Epithelial cell of proximal tubule (primary cell): Measurements from ENCODE around the gene FBXO3.

DNA sequence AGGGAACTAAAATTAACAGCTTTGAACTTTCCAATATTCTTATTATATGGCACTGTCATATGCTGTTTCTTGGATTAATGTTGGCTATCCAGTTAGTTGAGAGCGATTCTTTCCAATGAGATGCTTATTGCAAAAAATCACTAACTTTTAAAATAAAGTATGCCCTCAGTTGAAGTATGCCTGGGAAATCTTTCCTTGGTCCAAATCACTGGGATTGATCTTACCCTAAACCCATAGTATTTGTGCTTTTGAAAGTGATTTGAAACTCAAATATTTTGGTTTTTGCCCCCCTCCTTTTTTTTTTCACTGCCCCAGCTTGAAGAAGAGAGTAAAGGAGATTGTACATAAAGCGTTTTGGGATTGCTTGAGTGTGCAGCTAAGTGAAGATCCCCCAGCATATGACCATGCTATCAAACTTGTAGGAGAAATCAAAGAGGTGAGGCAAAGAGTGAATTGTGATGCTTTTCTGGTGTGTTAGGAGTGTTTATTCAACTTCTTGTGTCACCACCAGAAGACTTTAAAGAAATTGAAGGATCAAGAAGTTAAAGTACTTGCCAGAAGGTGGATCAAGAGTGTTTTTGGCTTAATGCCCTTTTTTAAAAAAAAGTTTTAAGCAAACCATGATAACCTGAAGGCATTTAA is 17.5 kb downstream of the TCP11L1 start:
- RAMPAGE, long total RNA = no peak
- RRBS = no CpG with 5 or more reads among the region's 2 CpGs

GRCh38 chr11:33324357-33325042 is 51.4 kb upstream of the KIAA1549L start:
- RAMPAGE, long total RNA = no peak
- RRBS = no CpG with 5 or more reads among the region's 4 CpGs

DNA sequence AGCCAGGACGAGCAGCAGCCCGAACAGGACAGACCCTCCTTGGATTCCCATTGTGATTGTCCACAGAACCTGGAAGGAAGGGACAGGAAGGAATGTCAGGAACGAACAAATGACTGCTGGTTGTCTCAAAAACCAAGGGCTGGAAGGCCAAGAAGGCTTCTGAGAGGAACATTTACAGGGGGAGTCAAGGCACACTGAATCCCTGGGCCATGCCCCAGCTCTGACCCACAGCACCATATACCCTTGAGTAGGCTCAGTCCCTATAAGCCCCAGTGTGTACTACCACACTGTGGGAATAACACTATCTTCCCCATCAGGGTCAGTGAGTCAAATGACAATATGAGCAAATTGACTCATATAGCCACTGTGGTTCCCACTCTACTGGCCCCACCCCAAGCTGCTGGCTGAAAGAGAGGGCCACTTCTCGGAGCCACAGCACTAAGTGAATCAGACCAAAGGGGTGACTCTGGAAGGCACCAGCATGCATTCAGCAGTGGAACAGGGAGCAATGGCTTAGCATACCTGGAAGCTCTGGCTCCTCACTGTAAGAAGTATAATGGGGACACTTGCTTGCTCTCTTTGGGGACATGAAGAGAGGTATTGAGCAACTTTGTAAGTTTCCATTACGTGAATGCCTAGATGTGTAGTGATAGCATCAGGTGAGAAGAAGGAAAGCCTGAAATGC is 13.7 kb downstream of the CD59 start:
- RAMPAGE, long total RNA = no peak
- RRBS = no CpG with 5 or more reads among the region's 5 CpGs

DNA sequence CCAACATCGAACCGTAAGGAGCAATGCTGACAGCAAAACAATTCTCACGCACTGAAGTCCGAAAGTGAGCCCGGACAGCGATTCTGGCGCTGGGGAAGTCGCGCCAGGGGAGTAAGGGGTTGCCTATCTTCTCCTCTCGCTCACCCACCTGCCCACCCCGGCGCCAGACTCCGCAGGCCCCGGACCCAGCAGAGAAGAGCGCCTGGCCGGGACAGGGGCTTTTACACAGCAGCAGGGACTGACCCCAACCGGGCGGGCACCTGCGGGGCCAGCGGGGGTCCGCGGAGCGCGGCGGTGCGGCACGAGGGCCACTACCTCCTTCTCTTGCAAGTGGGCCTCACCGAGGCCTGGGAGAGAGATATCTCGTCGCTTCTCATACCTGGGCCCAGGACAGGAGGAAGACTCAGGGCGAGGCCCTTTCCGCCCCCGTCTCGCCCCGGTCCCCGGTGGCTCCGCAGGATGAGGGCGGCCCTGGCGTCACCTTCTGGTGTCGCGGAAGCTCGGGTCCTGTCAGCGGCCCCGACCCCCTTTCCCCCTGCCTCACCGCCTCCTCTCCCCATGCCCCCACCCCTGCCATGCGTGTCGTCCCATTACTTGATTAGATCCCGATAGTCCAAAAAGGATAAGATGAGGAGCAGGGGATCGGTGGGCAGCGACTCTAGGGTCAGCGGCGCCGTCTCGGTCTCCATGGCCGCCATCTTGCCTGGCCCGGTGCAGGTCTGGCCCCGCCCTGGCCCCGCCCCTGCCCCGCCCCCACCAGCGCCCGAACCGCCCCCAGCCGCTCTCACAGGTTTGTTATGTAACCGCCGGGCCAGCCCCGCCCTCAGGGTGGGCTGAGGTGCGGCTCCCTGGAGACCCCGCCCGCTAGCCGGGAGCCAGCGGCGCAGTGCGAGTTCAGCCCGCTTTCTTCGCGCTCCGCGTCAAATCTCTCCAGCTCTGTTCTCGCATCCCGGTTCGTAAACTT is at the start of gene FBXO3:
Gene FBXO3, minus strand, starts transcription at position 721 of the 964 bp plus-strand sequence.
- RAMPAGE, long total RNA = start-site peak on the minus strand centred at position 713 of the sequence, 18 bp wide, 258 and 162 reads in 2 replicates
- RRBS = under 1% methylated on average over 27 of the region's 81 CpGs

DNA sequence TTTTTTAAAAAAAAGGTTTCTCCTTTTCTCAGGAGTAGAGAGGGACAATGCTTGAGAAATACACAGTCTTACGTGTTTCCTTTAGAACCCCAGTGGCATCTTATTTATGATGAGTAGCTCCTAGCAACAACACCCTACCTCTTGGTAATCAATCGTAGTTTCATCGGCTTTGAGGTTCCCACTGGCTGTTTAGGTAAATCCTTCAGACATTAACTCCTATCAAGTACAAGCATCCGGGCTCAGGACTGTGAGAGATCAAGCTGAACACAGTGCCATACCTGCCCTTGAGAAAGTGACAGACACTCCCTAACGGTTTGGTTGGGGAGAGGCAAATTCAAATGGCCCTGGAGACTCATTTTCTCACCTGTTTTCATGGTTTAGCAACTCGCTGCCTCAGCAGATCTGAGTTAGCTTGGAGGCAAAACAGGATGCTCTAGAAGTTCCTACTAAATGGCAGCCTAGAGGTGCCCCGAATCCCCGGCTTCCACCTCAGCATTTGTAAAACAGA is 3.5 kb upstream of the FBXO3 start:
- RAMPAGE, long total RNA = no peak
- RRBS = no CpG with 5 or more reads among the region's 8 CpGs

DNA sequence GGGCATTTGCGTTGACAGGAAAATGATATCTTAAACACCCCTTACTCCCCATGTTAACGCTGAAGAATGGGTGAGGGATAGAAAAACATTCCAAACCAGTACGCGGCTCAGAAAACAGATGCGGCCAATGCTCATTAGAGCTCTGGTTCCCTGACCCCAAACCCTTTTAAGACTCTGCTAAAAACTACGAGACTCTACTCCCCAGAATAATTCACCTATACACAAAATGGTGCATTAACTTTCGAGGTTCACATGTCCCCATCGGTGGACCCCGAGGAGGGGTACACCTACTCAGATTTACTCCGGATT is 23.5 kb downstream of the LMO2 start:
- RAMPAGE, long total RNA = no peak
- RRBS = 0% methylated on average over 1 of the region's 10 CpGs

- RAMPAGE, long total RNA = no peak
- RRBS = no CpG with 5 or more reads among the region's 9 CpGs
These were observed 10.0 kb downstream of the LMO2 start for GRCh38 chr11:33881697-33882466.

DNA sequence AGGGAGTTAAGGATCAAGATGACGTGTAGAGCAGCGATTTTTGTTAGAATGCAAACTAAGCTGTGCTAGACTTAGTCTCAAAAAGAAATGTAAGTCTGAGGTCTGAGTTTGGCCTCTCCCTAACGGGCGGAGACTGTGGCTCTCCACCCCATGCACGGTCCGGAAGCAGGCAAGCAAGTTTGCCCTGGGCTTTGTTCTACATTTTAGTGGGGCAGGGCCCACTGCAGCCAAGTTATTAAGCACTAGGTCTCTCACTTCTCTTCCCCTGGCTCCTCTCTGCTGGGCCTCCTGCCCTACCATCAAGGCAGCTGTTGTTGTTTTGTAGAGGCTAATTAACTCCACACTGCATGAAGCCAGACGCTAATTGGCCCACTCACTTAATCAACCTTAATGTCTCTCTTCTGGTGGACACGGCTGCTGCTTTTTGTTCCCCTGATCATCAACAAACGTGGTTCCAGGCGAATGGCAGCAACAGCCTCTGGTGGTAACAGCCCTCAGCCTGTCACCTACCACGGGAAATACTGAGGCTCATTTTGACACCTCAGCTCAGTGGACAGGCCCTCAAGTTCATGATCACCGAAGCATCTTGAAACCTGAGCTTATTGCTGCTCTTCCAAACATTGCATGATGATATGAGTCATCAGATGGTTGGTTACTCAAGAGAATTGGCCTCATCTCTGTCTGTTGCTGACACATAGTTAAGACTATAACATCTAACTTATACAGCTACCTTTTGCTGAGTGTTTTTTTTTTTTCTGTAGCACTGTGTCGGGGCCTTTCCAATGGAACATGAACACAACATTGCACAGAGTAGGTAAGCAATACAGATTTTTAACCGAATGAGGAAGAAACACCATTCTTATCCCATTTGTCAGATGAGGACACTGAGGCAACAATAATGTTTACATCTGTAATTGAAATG is 20.7 kb upstream of the LMO2 start:
- RAMPAGE, long total RNA = no peak
- RRBS = no CpG with 5 or more reads among the region's 14 CpGs

DNA sequence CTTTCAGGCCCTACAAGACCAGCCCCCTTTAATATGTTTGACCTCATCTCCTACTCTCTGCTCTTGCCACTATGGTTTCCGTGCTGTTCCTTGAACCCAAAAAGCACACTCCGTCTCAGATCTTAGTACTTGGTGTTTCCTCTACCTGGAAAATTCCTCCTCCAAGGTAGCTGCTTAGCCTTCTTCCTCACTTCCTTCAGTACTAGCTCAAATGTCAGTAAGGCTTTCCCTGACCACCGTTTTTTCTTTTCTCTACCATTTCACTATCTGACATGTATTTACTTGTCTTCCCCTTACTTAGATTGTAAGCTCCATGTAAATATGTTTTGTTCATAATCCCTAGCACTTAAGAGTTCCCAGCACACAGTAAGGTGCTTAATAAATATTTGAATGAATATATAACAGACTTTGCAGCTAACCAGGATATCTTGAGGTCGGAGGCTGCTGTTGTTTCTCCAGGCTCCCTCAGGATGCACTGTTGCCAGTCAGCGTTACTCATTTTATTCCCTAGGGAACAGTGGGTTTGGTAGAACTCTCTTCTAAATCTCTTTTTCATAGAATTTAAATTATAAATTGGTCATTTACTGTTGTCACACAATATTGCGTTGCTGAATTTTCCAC is 1.2 kb upstream of the CAPRIN1 start:
- RAMPAGE, long total RNA = no peak
- RRBS = no CpG with 5 or more reads among the region's 6 CpGs

DNA sequence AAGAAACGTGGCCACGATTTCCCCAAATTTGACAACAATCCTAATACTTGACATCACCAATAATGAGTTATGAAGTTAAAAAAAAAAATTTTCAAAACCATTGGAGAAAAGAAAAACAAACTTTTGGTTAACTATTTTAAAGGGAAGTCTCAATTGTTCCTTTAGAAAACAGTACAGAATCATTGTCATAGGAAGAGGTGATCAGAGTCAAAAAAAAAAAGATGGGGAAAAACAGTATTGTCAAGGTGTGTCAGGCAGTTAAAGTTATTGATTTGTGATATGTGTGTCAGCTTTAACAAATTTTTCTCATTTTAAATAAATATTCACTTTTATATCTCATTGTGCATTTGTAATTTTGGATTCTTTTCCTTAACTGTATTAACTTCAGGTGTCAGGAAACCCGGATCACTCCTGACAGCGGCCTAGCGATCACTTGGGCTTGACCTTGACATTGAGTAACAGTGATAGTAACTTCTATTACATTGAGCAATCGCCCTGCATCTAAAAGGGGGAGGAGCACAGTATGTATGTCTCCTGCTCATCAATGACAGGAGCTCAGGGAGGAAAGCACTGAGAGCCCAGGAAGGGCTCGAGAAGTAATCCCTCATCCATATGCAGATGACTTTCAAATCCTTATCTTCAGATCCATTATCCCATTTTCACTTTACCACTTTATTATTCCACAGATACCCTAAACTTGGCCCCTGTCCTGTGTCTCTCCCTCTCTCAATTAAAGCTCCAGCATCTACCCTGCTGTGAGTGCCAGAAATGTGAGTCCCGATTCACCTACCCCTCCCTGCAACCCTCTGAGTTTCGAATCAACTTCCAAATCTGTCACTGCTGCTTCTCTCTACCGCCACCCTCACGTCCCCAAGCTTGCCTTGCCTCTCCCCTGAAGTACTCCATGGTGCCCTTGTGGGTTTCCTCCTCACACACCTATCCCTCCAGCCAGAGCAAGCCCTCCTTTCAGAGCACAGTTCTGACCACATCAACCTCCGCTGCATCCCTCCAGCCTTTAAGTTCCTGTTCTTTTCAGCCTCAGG is 47.9 kb downstream of the ABTB2 start:
- RAMPAGE, long total RNA = no peak
- RRBS = no CpG with 5 or more reads among the region's 12 CpGs

GRCh38 chr11:34329221-34329786 is 28.5 kb downstream of the ABTB2 start:
- RAMPAGE, long total RNA = no peak
- RRBS = no CpG with 5 or more reads among the region's 1 CpG

- RAMPAGE, long total RNA = no peak
- RRBS = no CpG with 5 or more reads among the region's 3 CpGs
These were observed 12.5 kb downstream of the ABTB2 start for GRCh38 chr11:34345258-34345748.

- RAMPAGE, long total RNA = no peak
- RRBS = no CpG with 5 or more reads among the region's 8 CpGs
These were observed 11.2 kb downstream of the ABTB2 start for GRCh38 chr11:34346533-34347179.

GRCh38 chr11:34501381-34502060 is 12.1 kb downstream of the ELF5 start:
- RAMPAGE, long total RNA = no peak
- RRBS = no CpG with 5 or more reads among the region's 6 CpGs

DNA sequence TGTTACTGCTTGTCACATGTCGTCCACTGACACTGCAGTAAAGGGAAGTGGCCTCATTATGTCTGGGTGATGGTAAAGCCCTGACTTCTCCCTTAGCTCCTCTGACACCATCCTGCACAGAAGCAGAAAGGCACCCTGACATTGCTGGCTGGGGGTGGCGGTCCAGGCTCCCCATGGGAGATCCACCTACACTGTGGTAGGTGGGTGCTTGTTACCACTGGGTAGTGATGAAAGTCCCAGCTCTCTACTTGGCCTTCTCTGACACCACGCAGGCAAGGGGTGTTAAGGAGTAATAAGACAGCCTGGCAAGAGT is 38.8 kb upstream of the ELF5 start:
- RAMPAGE, long total RNA = no peak
- RRBS = no CpG with 5 or more reads among the region's 3 CpGs

GRCh38 chr11:34637047-34637548 is 16.2 kb downstream of the EHF start:
- RAMPAGE, long total RNA = no peak
- RRBS = no CpG with 5 or more reads among the region's 7 CpGs

DNA sequence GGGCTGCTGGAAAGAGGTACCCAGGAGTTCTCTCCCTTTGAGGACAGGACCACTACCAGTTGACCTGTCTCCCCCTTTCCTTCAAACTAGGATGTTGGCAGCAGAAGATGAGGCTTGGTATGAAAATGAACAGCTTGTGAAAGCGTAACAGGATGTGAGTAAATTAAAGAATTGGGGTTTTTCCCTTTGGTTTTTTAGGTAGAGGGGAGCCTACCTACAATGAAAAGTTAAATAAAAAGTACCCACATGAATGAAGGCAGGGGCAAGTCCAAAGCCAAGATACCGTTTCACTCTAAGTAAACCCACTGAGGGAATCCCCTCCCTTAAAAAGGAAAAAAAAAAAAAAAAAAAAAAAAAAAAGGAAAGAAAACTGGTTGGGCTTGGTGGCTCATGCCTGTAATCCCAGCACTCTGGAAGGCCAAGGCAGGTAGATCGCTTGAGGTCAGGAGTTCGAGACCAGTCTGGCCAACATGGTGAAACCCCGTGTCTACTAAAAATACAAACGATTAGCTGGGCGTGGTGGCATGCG is 96.3 kb downstream of the PDHX start:
- RAMPAGE, long total RNA = no peak
- RRBS = no CpG with 5 or more reads among the region's 8 CpGs

- RAMPAGE, long total RNA = no peak
- RRBS = no CpG with 5 or more reads among the region's 5 CpGs
These were observed 109.1 kb upstream of the CD44 start for GRCh38 chr11:35029727-35030485.

- RAMPAGE, long total RNA = no peak
These were observed 33.6 kb upstream of the CD44 start for GRCh38 chr11:35105462-35105763.

DNA sequence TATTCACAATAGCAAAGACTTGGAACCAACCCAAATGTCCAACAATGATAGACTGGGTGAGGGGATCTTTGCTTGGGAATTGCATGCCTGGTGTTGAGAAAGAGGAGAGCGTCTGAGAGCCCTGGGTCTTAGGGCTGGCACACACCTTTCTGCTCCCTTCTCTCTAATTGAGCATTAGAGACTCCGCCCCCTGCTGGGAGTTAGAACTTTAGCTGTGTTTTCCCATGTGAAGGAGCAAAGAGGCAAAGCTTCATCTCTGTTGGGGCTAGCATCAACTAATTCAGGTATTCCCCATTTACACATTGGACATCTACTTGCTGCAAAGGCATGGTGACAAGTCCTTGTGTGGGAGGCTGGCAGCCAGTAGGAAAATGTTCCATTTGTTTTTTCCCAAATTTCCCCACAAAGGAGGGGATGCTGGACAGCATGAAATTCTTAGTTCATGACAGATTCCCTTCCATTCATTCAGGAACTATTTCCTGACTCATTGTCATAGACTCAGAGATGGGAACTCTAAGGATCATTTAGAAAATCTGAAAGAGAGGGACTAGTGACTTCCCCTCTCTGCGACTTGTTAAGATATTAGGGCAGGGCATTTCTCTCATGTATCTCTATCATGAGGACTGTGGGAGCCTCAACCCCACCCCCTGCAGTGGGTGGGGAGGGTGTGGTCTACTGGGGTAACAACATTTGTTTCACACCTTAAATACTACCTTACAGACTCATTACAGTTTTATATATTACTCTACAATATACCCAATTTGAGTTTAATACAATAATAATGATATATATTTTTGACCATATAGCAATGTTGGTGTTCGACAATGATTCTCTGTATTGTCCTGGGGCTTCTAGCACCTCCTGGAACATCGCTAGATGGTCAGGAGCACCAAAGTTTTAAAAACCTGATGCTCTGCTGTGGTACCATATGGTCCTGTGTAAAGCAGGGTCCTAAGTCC is 3.7 kb downstream of the CD44 start:
- RAMPAGE, long total RNA = no peak
- RRBS = no CpG with 5 or more reads among the region's 5 CpGs